ENCODE measurements around the genes DCAF8L2, MAGEB1 and PRRG1.

DNA sequence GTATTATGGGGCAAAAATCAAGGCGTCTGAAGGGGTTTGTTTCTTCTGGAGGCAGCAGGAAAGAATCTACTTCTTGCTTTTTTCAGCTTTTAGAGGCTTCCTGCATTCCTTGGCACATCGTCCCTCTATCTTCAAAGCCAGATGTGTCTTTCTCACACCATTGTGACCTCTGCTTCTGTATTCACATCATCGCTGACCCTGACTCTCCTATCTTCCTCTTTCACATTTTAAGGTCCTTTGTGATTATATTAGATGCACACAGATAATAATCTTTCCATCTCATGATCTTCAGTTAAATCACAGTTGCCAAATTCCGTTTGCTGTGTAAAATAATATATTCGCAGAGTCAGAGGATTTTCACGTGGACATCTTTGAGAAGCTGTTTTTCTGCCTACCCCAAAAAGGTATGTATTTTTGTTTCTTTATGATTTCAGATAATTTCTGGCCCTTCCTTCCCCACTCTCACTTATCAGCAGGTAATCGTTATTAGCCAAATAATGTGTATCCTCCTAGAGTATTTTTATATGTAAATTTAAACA, 112.6 kb downstream of the PPP4R3C start:
- PRO-cap, 8 experiments = no peak in any of the 8 experiments

DNA sequence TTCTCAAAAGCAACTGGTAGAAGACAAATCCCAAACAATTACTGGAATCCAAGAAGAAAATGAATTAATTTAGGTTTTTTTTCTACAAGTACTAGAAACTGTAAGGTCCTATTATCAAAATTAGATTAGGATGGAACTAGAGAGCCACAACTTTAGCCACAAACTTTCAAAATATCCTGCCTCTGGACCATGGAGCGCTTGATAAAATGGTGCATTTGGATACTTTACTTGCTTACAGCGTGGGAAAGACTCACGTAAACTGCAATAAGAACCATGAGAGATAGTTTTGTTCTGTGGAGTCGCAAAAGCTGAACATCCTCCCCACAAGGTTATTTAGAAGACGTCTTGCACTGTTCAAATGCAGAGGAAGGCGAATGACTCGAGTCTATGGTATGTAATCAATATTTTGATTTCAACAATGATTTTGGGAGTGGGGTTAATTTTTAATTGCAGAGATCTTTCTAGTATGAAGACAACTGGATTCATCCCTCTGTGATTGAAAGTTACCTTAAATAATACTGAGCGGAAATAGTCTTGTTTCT, at the start of gene DCAF8L2:
Gene DCAF8L2, plus strand, starts transcription at position 294 of the 542 bp plus-strand sequence.
- PRO-cap, 8 experiments = no peak in any of the 8 experiments

GRCh38 chrX:27987805-27988004, 6.5 kb upstream of the DCAF8L1 start:
- PRO-cap, 8 experiments = no peak in any of the 8 experiments

GRCh38 chrX:28043088-28043425, 61.8 kb upstream of the DCAF8L1 start:
- PRO-cap, 8 experiments = no peak in any of the 8 experiments

DNA sequence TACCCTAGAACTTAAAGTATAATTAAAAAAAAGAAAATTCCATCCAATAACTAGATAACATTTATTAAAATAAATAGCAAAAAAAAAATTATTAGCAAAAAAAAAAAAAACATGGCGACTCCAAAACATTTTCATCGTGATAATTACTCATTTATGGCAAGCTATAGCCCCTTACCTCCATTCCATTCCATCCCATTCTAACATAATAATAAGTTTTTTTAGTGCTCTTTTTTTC, 73.1 kb upstream of the MAGEB2 start:
- PRO-cap, 8 experiments = no peak in any of the 8 experiments

- PRO-cap, 8 experiments = no peak in any of the 8 experiments
Measured at GRCh38 chrX:30246514-30247532, at the start of gene MAGEB1. Gene MAGEB1, plus strand, starts transcription at chrX:30247146.

- PRO-cap, 8 experiments = no peak in any of the 8 experiments
Measured at GRCh38 chrX:30561129-30561576, 16.4 kb downstream of the TASL start.

GRCh38 chrX:30852710-30853302, 36.2 kb downstream of the TAB3 start:
- PRO-cap, 8 experiments = no peak in any of the 8 experiments

DNA sequence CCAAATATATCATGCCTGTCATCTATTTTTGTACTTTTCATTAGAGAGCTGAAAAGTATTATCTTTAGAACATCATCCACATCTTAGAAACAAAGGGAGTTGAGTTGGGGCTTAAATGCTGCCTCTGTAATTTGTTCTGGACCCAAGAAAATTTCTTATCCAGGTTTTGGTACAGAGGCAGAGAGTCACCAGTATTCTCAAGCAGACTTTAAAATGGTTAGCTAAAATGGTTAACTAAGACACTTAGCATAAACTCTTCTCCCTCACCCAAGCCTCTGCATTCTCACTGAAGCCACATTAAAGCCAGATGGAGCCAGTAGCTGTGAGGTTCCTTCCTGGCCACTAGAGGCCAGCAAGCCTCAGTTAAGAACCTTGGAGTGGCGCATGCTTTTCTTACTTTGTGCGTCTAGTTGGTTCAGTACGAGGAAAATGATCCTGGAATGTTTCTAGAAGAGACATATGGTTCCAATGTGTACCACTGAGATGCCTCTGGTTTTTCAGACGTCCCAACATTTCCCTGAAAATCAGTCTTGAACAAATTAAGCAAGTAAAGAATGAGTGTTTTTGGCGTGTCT, 82.6 kb upstream of the TAB3 start:
- PRO-cap, 8 experiments = no peak in any of the 8 experiments

- PRO-cap, 8 experiments = no peak in any of the 8 experiments
Measured at GRCh38 chrX:31500713-31501232, 428.9 kb upstream of the FTHL17 start.

DNA sequence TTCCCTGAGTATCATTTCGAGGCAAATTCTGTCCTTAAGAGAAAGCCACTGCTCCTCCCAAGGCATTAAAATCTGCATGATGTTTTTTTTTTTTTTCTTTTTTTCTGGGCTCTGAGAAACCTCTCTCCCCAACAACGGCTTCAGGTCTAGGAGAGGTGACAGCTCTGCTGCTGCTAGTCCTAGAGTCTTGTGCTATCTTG, 528.8 kb upstream of the FTHL17 start:
- PRO-cap, 8 experiments = no peak in any of the 8 experiments

- PRO-cap, 8 experiments = no peak in any of the 8 experiments
Measured at GRCh38 chrX:31862732-31863114, 790.9 kb upstream of the FTHL17 start.

GRCh38 chrX:32362795-32363102, 848.6 kb downstream of the DMD start:
- PRO-cap, 8 experiments = no peak in any of the 8 experiments

DNA sequence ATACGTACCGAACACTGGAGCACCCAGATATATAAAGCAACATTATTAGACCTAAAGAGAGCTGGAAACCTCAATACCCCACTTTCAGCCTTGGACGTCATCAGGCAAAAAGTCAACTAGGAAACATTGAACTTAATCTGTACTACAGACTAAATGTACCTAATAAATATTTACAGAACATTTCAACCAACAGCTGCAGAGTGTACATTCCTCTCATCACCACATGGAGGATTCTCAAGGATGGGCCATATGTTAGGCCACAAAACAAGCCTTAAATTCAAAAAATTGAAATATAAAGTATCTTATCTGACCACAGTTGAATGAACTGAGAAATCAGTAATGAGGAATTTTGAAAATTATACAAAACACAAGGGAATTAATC, 357.3 kb downstream of the DMD start:
- PRO-cap, 8 experiments = no peak in any of the 8 experiments

DNA sequence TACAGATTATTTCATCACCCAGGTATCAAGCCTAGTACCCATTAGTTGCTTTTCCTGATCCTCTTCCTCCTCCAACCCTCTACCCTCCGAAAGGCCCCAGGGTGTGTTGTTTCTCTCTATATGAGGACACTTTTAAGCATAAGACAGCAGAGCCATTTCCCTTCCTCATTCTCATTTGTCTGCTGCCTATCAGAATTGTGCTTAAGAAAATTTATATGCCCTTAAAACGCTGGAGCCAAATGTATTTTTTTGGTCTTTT, 4.5 kb downstream of the DMD start:
- PRO-cap, 8 experiments = no peak in any of the 8 experiments

DNA sequence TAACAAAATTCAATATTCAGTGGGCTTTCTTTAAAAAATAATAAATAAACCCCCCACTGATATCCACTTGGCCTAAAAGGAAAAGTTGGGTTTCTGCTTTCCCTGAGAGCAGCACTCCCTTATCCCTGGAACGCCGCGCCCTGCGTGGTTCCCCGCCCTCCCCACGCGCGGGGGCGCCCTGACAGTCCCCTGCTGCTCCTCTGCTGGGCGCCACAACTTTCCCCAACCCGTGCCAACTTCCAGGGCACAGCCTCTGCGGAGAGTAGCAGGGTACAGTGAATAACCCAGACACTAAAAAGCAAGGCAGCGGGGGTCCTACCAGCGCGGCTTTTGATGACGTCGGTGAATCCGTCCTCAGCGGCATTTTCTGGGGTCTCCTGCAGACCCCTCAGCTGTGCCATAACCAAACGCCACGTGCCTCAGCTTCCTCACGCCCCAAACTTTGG, 405.9 kb downstream of the FAM47A start:
- PRO-cap, 8 experiments = no peak in any of the 8 experiments

GRCh38 chrX:33741855-33742345, 390.2 kb downstream of the FAM47A start:
- PRO-cap, 8 experiments = no peak in any of the 8 experiments

DNA sequence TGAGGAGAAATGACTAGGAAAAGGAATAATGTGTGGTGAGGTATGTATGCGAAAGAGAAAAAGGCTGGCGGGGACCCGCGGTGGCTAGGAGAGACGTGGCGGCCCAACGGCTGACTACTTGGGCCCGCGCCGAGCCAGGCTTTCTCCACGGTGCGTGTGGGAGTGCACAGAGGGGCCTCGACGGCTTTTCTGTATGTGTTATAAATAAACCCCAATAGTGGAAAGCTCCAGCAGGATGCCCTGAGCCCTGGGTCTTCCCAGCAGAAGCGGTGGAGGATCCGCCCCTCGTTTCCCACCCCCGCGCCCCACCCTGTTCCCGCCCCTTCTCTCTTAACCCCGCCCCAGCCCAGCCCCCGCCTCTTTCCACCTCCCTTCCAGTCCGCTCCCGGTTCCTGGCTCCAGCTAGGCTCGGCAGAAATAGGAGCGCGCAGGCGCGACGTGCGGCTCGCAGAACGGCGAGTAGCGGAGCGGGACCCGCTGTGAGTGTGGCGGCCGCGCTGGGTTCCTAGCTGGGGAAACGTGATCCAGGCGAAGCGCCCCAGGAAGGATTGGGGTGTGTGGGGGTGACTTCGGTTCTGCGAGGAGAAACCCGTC, at the start of gene PRRG1:
Gene PRRG1, plus strand, starts transcription at position 448 of the 594 bp plus-strand sequence.
- PRO-cap, 8 experiments = peak in 1 of 8 experiments; most common plus-strand start position 448 of the sequence (in 1)

DNA sequence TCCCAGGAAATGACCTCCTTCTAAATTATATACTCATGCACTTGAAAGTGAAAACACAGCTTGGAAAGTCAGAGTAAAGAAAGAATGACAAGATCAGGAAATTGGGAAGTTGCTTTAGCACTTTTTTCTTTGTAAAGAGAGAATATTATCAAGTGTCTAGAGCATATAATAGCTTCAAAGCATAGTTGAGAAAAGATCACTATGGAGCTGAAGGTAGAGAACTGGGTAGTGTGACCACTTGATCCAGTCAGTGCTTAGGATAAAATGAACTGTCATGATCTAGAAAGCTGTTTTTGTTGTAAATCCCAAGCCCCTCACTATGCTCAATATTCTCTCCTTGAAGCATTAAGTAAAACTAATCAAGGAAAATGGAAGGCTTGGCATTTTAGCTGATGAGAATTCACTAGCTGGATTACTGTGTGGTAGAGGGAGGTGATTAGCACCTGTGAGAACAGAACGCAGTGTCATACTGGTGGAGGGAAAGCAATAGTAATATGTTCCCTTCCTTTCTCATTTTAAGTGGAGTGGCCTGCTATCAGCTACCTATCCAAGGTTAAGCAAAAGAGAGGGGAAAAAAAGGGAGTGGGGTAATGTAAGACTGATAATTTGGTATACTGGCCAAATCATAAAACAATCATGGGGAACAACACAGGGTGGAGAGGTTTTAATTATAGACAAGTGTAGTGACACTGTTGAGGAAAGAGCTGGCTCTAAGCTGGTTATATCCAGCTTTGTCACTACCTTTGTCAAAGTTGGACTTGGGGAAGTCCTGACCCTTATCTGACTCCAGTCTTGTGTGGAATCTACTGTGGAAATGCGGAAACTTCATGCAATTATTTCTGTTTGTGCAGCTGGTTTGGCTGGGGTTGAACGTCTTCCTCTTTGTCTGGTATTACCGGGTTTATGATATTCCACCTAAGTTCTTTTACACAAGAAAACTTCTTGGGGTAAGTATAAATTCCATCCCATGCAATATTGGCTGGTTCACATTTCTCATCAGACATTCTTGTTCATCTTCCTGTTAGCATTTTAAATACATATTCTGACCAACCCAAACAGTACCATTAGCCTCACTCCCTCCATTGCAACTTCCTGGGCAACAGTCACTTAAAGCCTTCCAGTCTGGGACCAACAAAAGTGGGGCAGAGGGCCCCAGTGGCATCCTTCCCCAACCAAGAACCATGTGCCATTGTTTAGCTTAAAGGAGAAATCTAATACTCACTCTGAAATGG, 1.8 kb downstream of the CYBB start:
- PRO-cap, 8 experiments = peak in 1 of 8 experiments; most common plus-strand start position 840 of the sequence (in 1)

DNA sequence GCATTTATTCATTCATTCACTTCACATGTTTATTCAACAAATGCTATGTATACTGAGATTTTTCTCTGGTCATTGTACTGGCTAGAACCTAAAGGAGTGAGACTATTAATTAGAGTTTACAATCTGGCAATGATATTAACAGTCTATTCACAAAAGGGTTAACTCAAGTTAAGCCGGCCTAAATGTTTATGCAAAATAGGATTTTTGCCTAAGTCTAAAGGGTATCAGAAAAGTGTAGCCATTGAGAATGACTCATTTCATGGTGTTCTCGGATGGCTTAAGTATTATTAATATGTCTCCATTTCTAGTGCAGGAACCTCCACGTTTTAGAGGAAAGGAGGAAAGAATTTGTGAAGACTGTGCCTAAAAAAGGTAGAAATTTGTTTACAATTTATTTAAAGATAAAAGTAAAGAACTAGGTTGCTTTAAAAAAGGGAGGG, 29.8 kb downstream of the DYNLT3 start:
- PRO-cap, 8 experiments = peak in 1 of 8 experiments; most common plus-strand start position 256 of the sequence (in 1)

Measured in peripheral blood mononuclear cell (primary cell).